LHCN-M2 (cell line): ENCODE measurements around the genes CEP95 and SMURF2.

DNA sequence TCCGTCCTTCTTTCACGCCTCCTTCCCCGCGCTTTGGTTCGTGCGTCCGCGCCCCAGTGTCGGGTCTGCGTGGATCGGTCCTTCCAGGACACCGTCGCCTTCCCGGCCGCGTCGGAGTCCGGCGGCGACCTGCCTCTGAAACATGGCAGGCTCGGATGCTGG lies at the start of gene CEP95:
TSS of gene CEP95 (plus strand) at position 22 of the 162 bp plus-strand sequence.
- RAMPAGE, long total RNA: start-site peak on the plus strand centred at position 64 of the sequence, 46 bp wide, 7 reads

DNA sequence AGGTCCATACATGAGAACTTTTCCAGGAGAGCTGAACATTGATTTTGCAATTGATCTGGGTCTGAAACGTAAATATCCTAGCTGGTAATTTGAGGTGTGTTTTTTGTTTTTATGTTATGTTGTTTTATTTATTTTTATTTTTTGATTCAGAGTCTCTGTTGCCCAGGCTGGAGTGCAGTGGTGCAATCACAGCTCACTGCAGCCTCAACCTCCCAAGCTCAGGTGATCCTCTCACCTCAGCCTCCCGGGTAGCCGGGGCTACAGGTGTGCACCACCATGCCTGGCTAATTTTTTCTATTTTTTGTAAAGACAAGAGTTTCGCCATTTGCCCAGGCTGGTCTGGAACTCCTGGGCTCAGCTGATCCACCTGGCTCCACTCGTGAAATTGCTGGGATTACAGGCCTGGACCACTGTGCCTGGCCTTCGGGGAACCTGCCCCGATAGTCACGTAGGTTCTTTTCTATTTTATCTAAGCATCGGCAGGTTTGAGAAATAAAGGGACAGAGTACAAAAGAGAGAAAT lies 3.7 kb downstream of the CEP95 start:
- RAMPAGE, long total RNA: no peak

GRCh38 chr17:64572483-64573292 lies 65.9 kb downstream of the CEP95 start:
- RAMPAGE, long total RNA: no peak

- RAMPAGE, long total RNA: no peak
Observed at GRCh38 chr17:64619949-64620792, 41.9 kb downstream of the SMURF2 start.

- RAMPAGE, long total RNA: no peak
Observed at GRCh38 chr17:64660068-64660520, 2.0 kb downstream of the SMURF2 start.

- RAMPAGE, long total RNA: no peak
Observed at GRCh38 chr17:64662147-64663153, at the start of gene SMURF2. SMURF2 (minus strand) TSS chr17:64662307.

GRCh38 chr17:64774669-64775245 lies 112.7 kb upstream of the SMURF2 start:
- RAMPAGE, long total RNA: no peak

- RAMPAGE, long total RNA: no peak
Observed at GRCh38 chr17:64787070-64787929, 125.2 kb upstream of the SMURF2 start.

DNA sequence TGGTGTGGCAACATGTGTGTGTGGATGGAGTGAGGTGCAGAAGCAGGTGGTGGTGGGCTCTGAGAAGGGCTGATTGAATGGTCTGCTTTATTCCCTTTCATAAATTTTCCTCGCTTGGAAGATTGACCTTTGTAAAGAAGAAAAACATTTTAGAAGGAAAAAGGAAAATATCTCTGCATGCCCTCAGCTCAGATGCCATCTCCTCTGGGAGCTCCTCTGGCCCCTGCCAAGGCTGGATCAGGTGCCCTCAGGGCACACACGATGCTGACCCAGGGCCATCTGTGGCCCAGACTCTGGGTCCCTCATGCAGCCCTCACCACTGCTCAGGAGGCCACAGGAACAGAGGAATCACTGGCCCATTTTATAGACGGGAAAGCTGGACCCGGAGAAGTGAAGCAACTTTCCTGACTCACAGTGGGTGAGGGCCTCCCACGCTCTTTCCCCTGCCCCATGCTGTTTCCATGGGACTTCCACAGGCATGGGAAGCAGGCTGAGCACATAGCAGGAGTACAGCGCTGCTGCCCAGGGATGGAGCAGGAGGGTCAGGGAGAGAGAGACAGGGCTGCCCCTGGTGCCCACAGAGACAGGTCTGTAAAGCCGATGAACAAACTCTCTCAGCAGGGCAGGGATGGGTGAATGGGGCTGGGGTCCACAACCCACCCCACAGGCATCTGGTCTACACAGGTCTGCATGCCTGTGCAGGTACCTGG lies 127.9 kb upstream of the SMURF2 start:
- RAMPAGE, long total RNA: no peak

- RAMPAGE, long total RNA: no peak
Observed at GRCh38 chr17:64922908-64923508, 3.7 kb upstream of the LRRC37A3 start.

DNA sequence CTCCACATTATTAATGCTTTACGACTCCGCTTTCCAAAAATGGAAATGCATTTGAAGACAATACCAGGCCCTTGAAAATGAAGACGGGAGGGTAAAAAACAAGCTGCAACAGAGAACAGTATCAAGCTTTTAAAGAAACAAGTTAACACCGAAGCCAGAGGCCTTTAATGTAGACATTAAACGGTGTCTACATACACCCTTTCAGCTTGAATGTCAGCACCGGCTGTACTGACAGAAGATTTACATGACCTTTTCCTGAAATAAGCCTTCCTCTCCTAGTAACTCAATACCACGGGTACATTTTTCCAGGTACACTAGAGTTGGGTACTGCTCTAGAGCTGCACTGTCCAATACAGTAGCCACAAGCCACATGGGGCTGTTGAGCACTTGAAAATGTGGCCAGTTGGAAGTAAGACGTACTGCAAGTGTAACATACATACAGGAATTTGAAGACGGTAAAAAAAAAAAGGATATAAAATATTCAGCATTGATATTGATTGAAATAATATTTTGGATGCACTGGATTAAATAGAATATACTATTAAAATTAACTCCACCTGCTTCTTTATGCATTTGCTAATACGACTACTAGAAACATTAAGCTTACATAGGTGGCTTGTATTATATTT lies 45.9 kb upstream of the LRRC37A3 start:
- RAMPAGE, long total RNA: no peak

DNA sequence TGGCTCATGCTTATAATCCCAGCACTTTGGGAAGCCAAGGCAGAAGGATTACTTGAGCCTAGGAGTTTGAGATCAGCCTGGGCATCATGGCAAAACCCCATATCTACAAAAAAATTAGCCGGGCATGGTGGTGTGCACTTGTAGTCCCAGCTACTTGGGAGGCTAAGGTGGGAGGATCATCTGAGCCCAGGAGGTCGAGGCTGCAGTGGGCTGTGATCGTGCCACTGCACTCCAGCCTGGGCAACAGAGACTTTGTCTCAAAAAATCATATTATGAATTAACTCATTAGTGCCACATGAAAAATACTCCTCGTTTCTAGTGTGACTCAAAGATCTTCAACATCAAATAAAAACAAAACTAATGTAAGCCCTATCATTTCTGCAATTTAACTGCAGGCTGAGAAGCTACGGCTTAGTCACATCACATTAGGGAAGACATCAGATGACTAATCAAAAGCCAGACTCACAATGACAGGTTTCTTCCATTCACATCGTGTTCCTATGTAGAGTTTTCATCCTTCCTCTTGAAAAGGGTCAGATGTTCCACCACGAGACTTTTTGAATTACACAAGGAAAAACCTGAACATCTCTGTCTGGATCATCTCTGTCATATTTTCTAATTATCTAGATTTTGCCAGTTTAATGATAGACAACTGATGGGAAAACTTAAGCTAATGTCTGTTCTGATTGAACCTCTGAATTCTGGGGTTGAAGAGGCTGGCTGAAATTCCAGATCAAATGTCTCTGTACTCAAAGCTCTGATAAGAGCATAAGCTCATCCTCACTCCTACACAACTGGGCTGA lies 55.0 kb upstream of the LRRC37A3 start:
- RAMPAGE, long total RNA: no peak

DNA sequence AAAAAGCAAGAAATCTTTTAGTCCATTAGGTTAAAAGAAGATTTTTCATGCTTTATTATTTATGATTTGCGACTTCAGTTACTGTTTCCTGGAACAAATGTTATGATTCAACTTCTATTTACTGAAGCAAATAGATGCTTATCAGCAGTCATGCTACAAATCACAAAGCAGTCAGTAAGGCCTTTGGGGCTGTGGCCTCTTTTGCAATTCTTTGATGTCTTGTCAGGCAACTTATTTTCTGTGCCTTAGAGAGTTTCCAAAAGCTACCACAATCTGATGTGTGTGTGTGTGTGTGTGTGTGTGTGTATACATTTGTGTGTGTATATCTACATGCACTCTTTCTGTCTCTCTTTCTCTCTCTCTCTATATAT lies 65.9 kb upstream of the LRRC37A3 start:
- RAMPAGE, long total RNA: no peak

DNA sequence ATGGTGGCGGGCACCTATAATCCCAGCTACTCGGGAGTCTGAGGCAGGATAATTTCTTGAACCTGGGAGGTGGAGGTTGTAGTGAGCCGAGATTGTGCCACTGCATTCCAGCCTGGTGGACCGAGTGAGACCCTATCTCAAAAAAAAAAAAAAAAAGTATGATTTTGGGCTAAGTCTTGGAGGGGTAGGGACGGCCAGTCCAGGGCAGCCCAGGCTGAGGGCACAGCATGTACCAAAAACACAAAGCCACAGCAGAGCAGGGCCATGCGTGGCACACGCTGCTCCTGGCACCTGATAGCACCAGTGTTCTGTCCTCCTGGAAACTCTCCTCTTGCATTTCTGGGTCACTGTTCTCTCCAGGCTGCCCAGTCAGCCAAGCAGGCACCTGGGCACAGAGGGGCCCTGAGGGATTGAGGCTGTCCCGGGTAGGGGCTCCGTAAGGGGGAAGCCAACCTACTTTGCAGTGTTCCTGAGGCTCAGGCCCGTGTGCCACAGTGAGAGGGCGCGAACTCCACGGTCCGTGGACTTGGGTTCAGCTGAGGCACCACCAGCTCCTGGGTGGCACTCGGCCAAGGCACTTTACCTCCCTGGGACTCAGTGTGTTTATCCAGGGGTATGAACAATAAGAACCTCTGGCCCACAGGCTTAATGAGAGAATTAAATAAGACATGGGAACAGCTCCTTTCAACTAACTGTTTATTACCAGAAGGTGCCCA lies 68.0 kb downstream of the GNA13 start:
- RAMPAGE, long total RNA: no peak

- RAMPAGE, long total RNA: no peak
Observed at GRCh38 chr17:65001658-65002032, 54.9 kb downstream of the GNA13 start.

GRCh38 chr17:65029185-65029500 lies 27.4 kb downstream of the GNA13 start:
- RAMPAGE, long total RNA: no peak

- RAMPAGE, long total RNA: no peak
Observed at GRCh38 chr17:65181616-65182777, 44.8 kb downstream of the RGS9 start.

- RAMPAGE, long total RNA: no peak
Observed at GRCh38 chr17:65183647-65183975, 46.4 kb downstream of the RGS9 start.

DNA sequence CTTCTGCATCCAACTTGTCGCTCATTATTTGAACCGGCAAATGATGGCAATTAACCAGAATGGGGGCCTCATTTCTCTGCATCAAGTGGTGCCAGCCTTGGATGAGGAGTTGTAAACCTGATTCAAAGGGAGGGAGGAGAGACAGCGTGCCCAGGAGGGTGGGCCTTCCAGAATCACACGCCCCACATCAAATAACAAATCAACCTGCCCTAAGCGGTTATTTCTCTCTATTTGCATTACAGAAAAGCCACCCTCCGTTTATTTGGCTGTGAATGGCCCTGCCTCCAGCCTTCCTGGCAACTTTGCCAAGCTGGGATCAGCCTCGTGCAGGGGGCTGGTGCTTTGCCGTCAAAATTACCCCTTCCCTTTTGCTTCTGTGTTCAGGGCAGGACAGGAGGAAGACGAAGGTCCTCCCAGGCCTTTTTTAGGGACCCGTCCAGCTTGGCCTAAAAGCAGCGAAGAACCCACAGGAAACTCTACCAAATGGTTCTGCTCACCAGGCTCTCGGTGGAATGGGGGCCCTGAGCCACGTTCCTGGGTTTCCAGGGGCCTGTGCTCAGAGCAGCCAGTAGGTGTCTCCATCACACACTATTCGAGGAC lies 156.7 kb downstream of the RGS9 start:
- RAMPAGE, long total RNA: no peak

DNA sequence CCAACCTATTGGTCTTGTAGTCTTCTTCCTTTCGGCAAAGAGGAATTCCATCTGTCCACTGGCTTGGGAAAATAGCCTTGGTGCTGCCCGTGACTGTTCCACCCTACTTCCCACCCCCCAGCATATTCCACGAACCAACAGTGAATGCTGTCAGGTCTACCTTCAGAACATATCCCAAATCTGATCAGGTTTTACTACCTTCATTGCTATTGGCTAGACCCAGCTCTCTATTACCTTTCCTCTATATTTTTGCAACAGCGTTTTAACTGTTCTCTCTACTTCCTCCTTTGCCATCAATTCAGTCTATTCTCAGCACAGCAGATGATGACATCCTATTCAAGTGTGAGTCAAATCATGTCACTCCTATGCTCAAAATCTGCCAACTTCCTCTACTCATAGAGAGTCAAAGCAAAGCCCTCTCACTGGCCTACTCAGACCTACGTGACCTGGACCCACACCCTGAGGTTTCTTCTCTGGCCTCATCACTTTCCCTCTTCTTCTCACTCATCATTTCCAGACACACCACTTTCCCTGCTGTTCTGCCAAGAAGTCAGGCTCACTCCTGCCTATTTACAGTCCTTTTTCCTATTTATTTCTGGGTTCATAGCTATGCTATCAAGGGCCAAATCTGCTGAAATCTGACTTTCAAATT lies 289.0 kb upstream of the AXIN2 start:
- RAMPAGE, long total RNA: no peak